Cerebellum (tissue), 5 donors: ENCODE results near the gene LGALS3BP.

- PRO-cap, 3 experiments, result peak in 3 of 3 experiments; most common plus-strand start chr17:78342067 (in 1)
- RAMPAGE, long total RNA, result no peak
These were observed 17.6 kb downstream of the SOCS3 start for GRCh38 chr17:78342024-78342946.

- PRO-cap, 3 experiments, result no peak in any of the 3 experiments
- RAMPAGE, long total RNA, result no peak
These were observed 3.8 kb downstream of the SOCS3 start for GRCh38 chr17:78355892-78356735.

DNA sequence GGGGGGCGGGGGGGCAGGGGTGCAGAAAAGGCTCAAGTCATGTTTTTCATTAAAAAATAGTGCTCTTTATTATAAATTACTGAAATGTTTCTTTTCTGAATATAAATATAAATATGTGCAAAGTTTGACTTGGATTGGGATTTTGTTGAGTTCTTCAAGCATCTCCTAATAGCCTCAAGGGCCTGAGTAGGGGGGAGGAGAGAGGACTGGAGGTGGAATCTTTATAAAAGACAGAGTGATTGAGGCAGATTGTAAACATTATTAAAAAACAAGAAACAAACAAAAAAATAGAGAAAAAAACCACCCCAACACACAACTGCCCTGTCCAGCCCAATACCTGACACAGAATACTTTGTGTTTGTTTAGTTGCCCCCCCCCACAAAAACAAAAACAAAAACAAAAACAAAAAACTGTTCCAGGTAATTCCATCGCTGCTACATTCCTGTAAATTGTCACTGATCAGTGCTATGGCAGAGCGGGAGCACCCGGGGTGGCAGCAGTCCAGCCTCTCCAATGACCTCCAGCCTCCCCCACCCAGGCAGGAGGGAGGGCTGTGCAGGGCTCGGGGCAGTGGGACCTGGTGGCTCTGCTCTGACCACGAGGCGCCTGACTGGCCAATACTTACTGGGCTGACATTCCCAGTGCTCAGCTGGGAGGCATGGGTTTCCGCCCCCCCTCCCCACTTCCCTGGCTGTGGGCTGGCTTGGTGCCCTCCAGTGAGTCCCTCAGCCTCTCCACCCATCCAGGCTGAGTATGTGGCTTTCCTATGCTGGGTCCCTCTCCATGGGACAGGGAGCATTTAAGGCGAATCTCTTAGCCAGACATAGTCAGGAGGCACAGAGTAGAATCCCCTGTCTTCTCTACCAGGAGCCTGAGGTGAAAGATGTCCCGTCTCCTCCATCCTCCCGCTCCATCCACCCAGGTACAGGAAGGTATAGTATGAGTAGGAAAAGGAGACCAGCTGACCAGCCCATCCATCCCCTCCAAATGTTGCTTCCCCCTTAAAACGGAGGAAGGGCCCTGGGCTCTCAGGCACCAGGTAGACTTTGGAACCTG lies 2.8 kb downstream of the SOCS3 start:
- PRO-cap, 3 experiments, result no peak in any of the 3 experiments
- RAMPAGE, long total RNA, result no peak

- PRO-cap, 3 experiments, result no peak in any of the 3 experiments
- RAMPAGE, long total RNA, result no peak
These were observed 1.9 kb downstream of the SOCS3 start for GRCh38 chr17:78357792-78358528.

DNA sequence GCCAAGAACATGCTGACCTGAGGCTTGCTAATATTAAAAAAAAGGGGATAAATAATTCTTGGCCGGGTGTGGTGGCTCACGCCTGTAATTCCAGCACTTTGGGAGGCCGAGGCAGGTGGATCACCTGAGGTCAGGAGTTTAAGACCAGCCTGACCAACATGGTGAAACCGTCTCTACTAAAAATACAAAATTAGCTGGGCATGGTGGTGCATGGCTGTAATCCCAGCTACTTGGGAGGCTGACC lies 957 bp downstream of the PGS1 start:
- PRO-cap, 3 experiments, result no peak in any of the 3 experiments
- RAMPAGE, long total RNA, result no peak

DNA sequence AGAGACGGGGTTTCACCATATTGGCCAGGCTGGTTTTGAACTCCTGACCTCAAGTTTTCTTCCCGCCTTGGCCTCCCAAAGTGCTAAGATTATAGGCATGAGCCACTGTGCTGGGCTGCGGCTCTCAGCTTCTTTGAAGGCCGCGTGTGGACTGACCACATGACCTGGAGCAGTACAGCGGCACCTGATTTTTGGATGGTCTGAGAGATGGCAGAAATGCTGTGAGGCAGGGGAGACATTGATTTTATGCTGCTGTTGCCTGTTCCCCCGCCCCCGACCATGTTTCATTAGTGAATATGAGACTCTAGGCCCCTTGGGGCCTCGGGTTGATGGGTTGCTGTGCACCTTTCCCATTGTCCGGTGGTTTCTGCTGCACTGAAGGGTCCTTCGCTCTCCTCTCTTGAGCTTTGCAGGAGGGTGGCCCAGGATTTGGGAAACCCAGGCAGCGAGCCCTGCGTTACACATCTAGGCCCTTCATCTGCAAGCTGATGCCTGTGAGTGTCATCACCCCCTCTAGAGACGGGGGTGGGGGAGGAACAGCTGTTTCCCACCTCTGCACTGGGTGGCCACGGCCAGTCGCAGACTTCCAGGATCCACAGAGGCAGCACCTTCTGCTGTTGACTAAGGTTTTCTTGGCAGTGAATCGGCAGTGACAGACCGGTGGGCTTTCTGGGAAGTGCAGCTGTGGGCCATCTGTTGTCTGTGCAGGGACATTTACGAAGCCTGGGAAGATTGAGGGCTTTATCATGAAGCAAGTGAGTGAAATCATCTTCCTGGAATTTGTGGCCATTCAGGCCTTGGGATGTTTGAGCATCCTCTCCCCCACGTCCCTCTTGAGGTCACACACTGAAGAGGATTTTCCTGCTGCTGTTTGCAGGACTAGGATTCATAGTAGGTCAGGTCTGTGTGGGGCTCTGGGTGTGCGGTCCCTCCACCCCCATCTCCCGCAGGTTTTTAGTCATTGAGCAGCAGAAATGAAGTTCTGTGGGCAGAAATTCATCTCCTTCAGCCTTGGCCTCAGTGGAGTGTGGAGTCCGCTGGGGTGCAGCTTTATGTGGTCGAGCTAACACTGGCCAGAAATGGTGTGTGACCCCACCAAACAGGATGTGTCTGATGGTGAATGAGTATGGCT lies 11.7 kb downstream of the PGS1 start:
- PRO-cap, 3 experiments, result no peak in any of the 3 experiments
- RAMPAGE, long total RNA, result no peak

GRCh38 chr17:78411134-78411931 lies 32.9 kb downstream of the PGS1 start:
- PRO-cap, 3 experiments, result no peak in any of the 3 experiments
- RAMPAGE, long total RNA, result no peak

DNA sequence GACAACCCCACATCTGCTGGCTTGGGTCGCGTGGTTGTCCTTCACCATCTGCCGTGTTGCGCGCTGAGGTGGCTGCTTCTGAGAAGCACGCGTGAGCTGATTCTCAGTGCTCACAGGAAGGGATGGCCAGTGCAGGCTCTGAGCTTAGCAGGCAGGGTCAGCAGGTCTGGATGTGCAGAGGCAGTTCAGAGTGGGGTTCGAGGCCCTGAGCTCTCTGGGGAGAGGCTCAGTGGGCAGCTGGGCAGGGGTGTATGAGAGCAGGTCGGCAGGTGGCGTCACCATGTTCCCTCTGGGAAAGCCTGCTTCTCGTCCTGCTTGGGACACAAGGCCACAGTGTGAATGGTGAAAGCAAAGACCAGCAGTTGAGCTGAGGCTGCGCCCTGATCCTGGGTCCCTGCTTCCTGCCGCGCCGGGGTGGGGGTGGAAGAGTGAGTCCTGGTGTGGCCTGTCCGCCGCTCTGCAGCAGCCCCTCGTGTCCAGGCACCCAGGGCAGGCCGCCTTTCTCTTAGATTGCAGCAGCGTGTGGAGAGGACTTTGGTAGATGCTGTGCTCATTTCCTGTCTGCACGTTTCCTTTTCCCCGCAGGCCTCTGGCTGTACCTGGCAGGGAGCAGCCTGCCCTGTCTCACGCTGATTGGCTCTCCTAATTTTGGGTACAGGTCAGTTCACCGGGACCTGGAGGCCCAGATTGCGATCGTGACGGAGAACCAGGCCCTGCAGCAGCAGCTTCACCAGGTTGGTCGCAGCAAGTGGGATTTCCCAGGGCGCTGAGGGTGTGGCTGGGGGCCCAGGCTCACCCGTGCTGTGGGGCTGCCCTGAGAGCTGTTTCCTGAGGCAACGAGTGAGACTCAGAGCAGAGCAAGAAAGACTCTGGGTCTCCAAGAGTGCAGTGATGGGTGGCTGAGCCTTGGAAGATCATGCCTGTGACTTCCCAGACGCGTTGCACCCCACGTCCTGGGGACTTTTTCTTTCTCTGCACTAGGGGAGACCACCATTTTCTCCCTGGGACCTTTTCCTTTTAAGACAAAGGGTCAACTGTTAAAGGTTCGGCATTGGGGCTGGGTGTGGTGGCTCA lies 36.2 kb downstream of the PGS1 start:
- PRO-cap, 3 experiments, result no peak in any of the 3 experiments
- RAMPAGE, long total RNA, result no peak

DNA sequence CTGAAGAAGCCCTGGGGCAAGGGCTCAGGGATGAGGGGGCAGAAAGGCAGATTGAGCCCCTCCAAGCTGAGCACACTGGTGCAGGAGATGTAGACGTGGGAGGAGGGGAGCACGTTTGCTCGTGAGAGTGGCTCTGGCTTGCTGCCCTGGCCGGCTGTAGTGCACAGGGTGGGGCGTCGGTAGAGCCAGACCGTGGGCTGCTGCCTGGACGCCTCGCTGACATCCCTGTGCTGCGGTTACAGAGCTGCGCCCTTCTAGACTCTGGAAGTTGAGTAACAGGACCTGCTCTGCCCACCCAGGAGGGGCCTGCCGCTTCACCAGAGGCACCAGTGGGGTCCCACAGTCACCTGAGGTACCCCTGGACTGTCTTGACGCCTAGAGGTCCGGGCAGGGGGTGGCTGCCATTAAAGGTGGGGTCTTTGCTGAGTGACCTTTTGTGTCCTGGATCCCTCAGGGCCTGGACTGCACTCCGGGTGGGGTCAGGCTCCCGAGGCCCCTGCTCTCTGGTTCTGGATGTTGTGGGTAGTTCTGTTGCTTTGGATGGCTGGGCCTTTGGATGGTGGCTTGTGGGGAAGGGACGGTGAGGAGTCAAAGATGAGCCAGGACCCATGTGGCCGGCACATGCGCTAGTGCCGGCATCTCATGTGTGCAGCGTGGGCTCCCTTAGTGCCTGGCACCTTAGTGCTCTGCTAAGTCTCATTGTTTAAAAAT lies 41.7 kb downstream of the PGS1 start:
- PRO-cap, 3 experiments, result no peak in any of the 3 experiments
- RAMPAGE, long total RNA, result no peak

DNA sequence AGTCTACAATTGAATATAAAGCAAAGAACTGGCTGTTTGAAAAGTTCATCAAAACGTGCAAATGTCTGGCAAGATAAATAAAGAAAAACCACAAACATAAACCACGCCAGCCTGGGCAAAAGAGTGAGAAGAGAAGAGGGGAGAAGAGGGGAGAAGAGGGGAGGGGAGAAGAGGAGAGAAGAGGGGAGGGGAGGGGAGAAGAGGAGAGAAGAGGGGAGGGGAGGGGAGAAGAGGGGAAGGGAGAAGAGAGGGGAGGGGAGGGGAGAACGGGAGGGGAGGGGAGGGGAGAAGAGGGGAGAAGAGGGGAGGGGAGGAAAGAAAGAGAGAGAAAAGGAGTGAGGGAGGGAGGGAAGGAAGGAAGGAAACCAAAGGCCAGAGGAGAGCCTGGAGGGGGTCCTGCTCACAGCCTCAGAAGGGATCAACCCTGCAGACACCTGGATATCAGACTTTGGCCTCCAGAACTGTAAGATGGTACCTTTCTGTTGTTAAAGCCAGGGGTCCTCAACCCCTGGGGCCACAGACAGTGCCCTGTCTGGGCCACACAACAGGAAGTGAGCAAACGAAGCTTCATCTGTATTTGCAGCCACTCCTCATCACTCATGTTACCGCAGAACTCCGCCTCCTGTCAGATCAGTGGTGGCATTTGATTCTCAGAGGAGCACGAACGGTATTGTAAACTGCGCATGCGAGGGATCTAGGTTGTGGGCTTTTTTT lies 54.5 kb upstream of the DNAH17 start:
- PRO-cap, 3 experiments, result no peak in any of the 3 experiments
- RAMPAGE, long total RNA, result no peak

DNA sequence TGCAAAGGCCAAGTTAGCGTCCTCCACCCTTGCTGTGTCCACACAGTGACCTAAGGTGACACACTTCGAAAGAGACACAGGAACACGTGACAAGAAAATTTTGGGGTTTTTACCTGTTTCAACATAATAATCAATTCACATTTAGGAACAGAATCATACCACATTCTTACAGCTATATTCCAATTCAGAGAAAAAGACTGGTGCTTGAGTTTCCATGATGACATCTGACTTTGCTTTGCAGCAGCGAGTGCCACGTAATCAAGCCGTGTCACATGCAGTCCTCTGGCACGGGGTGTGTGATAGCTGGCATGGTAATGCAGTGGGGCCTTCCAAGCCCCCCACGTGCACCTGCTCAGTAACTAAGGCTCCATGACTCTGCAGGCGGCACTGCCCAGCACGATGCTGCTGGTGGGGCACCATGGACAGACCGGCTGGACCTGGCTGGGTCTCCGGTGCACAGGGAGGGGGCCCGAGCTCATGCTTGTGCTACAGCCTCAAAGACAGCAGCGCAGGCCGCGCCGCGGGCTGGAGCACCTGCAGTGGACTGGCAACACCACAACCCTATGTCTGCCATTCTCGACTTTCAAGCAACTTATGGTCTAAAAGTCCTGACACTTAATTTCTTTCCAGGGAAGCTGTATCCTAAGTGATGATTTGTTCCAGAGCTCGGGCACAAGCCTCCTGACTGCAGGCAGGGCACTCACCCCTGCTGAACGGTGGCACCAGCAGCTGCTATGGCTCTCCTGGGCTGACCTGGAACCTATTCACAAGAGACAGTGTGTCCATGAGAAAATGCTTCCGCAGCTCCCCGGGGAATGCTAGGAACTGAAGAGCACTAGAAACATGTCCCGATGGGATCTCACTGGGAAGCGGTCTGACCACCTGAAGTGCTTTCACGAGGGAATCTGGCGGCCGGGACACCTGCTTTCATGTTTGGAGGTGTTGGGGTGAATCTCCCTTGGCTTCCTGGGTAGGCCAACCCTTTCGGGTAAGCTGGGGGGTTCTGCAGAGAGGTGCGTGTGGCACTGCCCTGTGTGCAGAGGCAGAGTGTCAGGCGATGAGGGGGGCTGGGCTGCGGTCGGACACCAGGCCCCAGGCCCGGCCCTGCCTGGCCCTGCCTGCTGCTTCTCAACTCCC lies 99.5 kb upstream of the DNAH17 start:
- PRO-cap, 3 experiments, result no peak in any of the 3 experiments
- RAMPAGE, long total RNA, result no peak

DNA sequence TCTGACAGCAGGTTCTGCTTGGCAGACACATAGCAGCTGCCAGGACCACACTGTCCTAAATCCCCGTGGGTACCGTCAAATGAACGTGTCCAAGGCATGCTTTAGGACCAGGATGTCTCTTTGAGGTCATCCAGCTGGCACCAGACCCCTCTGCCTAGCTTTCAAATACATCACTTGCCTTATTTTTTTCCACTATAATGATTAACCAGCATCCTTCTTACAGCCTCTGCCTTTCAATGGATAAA lies 64.4 kb downstream of the CYTH1 start:
- PRO-cap, 3 experiments, result peak in 1 of 3 experiments; most common plus-strand start position 192 of the sequence (in 1); most common minus-strand start position 52 of the sequence (in 1)
- RAMPAGE, long total RNA, result no peak

DNA sequence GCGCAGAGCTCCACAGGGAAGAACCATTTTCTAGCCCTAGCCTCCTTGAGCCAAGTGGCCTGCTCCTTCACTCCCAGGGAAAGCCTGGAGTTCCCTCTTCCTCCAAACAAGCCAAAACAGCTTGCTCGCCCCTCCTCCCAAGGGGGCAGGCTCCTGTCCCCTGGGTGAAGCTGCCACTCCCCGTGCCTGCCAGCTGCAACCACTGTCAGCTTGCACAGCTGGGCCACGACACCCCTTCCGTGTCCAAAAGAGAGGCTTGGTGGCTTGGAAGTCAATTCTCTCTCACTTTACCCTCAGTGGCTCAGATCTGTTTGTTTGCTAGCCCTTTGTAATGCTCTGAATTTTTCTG lies 59.7 kb downstream of the CYTH1 start:
- PRO-cap, 3 experiments, result peak in 3 of 3 experiments; most common plus-strand start position 176 of the sequence (in 1); most common minus-strand start position 84 of the sequence (in 3)
- RAMPAGE, long total RNA, result no peak

GRCh38 chr17:78792178-78792550 lies 10.1 kb upstream of the CYTH1 start:
- PRO-cap, 3 experiments, result no peak in any of the 3 experiments
- RAMPAGE, long total RNA, result no peak

- PRO-cap, 3 experiments, result no peak in any of the 3 experiments
- RAMPAGE, long total RNA, result no peak
These were observed 25.2 kb upstream of the CYTH1 start for GRCh38 chr17:78807115-78807787.

GRCh38 chr17:78882382-78882909 lies 20.6 kb downstream of the CEP295NL start:
- PRO-cap, 3 experiments, result no peak in any of the 3 experiments
- RAMPAGE, long total RNA, result no peak

DNA sequence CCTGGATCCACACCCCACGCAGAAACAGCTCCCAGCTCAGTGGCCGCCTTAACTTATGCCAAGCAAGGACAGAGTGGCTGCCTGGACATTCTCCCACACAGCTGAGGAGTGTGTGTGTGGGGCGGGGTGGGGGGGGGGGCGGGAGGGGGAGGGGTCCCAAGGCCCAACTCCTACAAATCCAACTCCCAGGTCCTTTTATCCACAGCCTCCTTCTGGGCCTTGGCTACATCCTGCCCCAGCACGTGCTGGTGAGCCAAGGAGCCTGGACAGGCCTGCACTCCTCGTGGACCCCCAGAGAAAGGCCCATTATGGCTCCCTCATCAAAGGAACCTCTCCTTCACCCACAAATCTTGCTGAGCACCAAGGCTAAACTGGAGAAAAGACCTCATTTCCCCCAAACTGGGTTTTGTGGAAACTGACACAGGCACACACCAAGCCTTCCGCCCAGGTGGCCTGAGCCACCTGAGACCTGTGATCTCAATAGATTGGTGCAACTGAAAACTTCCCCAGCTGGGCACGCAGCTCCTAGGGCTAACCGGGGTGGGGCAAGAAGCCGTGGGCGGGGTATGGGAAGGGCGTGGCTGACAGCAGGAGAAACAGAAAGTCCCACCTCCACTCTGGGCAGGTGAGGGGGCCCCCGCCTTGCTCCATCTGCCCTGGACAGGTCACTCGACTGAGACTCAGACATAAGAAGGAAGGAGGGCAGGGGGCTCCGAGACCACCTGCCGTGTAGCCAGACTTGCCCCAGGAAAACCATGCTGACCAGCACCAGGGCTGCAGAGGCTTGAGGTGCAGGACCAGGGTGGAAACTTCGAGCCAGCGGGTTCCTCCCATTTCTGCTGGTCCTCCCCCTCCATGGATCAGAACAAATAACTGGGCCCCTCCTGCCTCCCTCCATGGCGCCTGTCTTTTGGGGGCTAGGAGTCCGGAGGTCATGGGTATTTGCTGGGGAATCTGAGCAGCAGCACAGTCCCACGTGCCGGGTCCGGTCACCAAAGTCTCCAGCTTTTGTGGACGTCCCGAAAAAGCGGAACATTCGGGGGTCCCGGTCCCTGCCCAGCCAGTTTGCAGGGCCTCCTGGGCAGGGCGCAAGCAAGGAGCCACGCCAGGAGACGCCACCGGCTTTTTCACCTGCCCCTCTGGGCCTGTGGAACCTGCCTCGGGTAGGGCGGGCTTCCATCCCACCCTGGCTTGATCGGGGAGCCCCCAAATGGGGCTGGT lies 1.5 kb downstream of the TIMP2 start:
- PRO-cap, 3 experiments, result no peak in any of the 3 experiments
- RAMPAGE, long total RNA, result no peak

DNA sequence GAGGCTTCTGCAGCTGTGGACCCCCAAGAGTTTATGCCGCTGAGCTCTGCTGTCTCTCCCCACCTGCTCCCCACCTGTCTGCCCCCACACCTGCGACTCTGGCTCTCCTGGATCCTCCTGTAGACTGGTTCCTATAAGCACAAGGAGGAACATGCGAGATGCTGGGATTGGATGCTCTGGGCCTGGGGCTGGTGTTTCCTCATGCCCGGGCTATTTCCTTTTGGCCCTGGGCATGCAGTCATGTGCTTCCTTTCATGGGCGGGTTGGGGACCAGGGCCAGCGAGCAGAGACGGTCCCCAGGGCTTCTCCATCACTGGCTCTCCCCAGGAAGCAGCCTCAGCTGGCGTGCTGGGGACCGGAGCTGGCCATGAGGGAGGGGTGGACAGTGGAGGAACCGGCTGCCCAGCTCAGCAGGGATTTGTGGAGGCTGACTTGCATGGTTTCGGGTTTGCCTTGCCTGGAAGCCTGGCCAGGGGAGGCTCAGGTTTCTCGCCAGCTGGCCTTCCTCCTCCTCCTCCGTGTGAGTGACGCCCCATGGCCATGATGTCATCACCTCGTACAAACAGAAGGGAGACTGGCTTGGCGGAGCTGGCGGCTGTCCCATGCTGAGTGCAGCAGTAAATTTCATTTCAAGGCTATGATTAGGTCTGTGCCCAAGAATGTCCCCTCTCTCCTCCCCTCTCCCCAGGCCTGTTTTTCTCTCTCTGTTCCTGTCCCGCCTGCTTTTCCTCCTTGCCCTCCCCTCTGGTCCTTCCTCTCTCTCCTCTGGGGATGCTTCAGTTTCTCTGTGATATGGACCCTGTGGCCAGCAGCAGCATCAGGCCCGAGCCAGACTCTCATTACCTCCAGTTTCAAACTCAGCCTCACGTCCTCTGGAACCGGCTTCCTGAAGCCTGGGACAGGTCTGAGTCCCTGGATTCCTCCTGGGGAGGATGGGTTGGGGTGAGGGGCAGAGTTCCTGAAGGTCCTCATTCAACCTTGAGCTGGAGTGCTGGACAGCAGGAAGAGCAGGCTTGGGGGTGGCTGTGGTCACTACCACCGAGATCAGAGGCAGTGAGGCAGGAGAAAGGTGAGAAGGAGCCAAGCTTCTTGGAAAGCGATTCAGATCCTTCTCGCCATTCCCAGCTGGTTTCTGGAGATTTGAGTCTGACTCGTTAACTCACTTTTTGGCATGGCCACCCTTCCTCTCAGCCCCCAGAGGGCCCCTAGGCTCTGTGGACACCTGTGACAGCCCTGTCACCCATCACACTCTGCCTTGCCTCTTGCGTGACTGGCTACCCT lies 9.1 kb upstream of the TIMP2 start:
- PRO-cap, 3 experiments, result no peak in any of the 3 experiments
- RAMPAGE, long total RNA, result no peak

- PRO-cap, 3 experiments, result peak in 1 of 3 experiments; most common minus-strand start chr17:78979923 (in 1)
- RAMPAGE, long total RNA, result no peak
These were observed at the start of gene LGALS3BP for GRCh38 chr17:78979612-78980374. TSS of gene LGALS3BP (minus strand) at chr17:78979923.

GRCh38 chr17:79388759-79389089 lies 222.1 kb downstream of the RBFOX3 start:
- PRO-cap, 3 experiments, result no peak in any of the 3 experiments
- RAMPAGE, long total RNA, result no peak